Epithelial cell of proximal tubule (primary cell): ENCODE results near the genes NIPA2 and NDN.

GRCh38 chr15:22254626-22255091, 160.3 kb downstream of the OR4N4 start:
- RAMPAGE, long total RNA = no peak
- RRBS = 88% methylated on average over 1 of the region's 8 CpGs

- RAMPAGE, long total RNA = no peak
- RRBS = no CpG with 5 or more reads among the region's 13 CpGs
Measured at GRCh38 chr15:22573275-22573481, 114.5 kb downstream of the GOLGA6L22 start.

- RAMPAGE, long total RNA = no peak
- RRBS = no CpG with 5 or more reads among the region's 21 CpGs
Measured at GRCh38 chr15:22837464-22837850, 1.0 kb upstream of the NIPA2 start.

DNA sequence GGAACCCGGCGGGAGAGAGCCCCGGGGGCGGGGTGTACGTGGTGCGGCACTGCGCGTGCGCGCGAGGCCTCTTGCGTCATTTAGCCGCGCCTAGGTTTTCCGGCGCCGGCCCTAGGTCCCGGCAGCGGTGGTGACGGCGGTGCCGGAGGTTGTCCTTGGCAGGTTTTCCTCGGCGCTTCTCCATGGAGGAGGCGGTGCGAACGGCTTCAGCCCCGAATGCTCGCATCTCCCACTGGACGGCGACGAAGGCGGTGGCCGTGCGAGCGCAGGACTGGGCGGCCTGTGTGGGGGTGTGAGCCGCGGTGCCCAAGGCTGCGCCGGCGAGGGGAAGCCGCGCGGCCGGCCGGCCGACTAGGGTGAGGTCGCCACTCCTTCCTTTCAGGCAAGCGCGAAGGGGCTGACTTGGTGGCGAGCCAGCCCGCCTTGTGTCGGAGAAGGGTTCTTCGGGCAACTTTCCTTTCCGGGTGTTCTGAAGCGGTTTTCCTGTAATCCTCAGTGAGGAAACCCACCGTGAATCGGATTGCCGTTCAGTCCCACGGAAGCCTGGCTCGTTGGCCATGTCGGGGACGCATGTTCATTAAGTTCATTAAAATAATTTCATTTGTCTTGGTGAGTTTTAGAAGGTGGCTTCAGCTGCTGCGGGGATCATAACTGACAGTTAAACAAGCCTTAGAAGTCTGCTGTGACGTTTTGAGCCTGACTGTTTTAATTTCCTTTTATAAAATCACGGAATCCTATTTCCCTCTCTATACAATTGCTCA, at the start of gene NIPA2:
NIPA2 (plus strand) TSS at position 101 of the 761 bp plus-strand sequence.
- RAMPAGE, long total RNA = start-site peak on the plus strand centred at position 114 of the sequence, 33 bp wide, 101 and 21 reads in 2 replicates
- RRBS = 1% methylated on average over 10 of the region's 67 CpGs

GRCh38 chr15:22881113-22881547, 42.7 kb downstream of the NIPA2 start:
- RAMPAGE, long total RNA = no peak
- RRBS = no CpG with 5 or more reads among the region's 11 CpGs

GRCh38 chr15:22891504-22891909, 53.0 kb downstream of the NIPA2 start:
- RAMPAGE, long total RNA = no peak
- RRBS = no CpG with 5 or more reads among the region's 19 CpGs

- RAMPAGE, long total RNA = no peak
- RRBS = no CpG with 5 or more reads among the region's 25 CpGs
Measured at GRCh38 chr15:22925632-22926298, 54.4 kb downstream of the CYFIP1 start.

- RAMPAGE, long total RNA = no peak
- RRBS = no CpG with 5 or more reads among the region's 8 CpGs
Measured at GRCh38 chr15:22963732-22964167, 16.4 kb downstream of the CYFIP1 start.

- RAMPAGE, long total RNA = no peak
- RRBS = no CpG with 5 or more reads among the region's 38 CpGs
Measured at GRCh38 chr15:23687192-23687609, at the start of gene NDN. Gene NDN, minus strand, starts transcription at chr15:23687305.

- RAMPAGE, long total RNA = no peak
Measured at GRCh38 chr15:23708039-23708381, 20.9 kb upstream of the NDN start.

DNA sequence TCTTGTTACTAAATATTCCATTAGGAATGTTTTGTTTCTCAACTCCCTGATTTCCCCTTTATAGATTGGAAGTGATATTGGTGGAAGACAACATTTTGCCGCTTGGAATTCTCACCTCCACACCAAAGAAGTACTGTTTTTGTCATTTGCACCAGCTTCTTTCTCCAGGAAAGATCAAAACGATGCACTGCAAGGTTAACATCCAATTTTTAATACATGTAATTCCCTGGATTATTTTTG, 156.8 kb downstream of the SNRPN start:
- RAMPAGE, long total RNA = no peak
- RRBS = no CpG with 5 or more reads among the region's 2 CpGs

GRCh38 chr15:25338599-25339422, 100.0 kb downstream of the UBE3A start:
- RAMPAGE, long total RNA = no peak
- RRBS = no CpG with 5 or more reads among the region's 6 CpGs

- RAMPAGE, long total RNA = no peak
- RRBS = no CpG with 5 or more reads among the region's 3 CpGs
Measured at GRCh38 chr15:25413696-25414363, 25.0 kb downstream of the UBE3A start.

GRCh38 chr15:25439443-25439853, 624 bp upstream of the UBE3A start:
- RAMPAGE, long total RNA = no peak
- RRBS = no CpG with 5 or more reads among the region's 12 CpGs

- RAMPAGE, long total RNA = no peak
- RRBS = no CpG with 5 or more reads among the region's 8 CpGs
Measured at GRCh38 chr15:25788261-25788464, 75.0 kb downstream of the ATP10A start.

DNA sequence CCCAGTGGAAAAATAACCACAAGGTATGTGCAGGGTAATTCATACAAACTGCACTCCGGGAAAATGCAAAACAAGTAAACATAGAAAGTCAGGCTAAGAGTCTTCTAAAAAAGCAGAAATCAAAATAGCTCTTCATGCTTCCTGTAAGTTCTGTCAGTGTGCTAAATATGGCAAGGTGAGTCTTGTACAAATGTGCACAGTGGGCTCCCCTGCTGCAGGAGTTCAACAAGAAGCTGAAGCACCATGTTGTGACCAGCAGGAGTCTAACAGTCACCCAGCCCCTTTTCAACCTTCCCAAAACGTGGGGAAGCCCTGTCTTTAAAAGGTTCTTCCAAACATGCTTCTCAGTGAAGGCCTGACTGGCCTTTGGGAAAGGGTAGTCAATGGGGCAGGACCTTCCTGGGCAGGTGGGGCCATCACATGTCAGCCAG, 10.0 kb downstream of the ATP10A start:
- RAMPAGE, long total RNA = no peak
- RRBS = no CpG with 5 or more reads among the region's 2 CpGs

GRCh38 chr15:25860720-25861746, 2.1 kb downstream of the ATP10A start:
- RAMPAGE, long total RNA = no peak
- RRBS = no CpG with 5 or more reads among the region's 21 CpGs

DNA sequence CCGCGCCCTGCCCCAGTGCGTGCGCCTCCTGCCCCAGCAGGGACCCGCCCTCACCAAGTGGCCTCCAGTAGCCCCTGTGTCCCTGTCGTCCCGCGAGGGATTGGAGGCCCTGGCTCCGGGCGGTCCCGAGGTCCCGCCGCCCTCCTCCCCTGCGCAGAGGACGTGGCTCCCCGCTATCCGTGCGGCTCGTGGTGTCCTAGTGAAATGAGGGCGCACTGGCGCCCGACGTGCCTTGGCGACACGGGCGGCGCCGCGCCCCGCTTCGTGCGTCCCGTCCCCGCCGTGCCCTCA, 557.6 kb downstream of the OCA2 start:
- RAMPAGE, long total RNA = no peak
- RRBS = no CpG with 5 or more reads among the region's 35 CpGs

- RAMPAGE, long total RNA = no peak
- RRBS = no CpG with 5 or more reads among the region's 4 CpGs
Measured at GRCh38 chr15:27665712-27666168, 433.4 kb downstream of the OCA2 start.

DNA sequence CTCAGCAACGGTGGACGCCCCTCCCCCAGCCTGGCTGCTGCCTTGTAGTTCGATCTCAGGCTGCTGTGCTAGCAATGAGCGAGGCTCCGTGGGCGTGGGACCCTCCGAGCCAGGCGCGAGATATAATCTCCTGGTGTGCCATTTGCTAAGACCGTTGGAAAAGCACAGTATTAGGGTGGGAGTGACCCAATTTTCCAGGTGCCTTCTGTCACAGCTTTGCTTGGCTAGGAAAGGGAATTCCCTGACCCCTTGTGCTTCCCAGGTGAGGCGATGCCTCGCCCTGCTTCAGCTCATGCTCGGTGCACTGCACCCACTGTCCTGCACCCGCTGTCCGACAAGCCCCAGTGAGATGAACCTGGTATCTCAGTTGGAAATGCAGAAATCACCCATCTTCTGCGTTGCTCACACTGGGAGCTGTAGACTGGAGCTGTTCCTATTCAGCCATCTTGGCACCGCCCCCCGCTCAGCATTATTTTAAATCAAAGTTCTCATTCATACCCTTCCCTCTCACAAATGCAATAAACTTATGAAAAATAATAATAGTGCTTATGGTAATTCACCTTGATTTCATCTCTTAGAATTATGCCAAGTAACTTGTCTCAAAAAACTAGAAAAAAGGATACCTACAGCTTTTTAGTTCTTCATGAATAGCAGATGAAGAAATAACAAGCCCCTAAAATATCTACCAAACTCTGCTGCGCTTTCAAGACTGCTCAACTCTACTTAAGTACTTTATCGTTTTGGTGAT, 61.5 kb upstream of the OCA2 start:
- RAMPAGE, long total RNA = no peak
- RRBS = no CpG with 5 or more reads among the region's 20 CpGs